Measurements from ENCODE around the gene MN1.

DNA sequence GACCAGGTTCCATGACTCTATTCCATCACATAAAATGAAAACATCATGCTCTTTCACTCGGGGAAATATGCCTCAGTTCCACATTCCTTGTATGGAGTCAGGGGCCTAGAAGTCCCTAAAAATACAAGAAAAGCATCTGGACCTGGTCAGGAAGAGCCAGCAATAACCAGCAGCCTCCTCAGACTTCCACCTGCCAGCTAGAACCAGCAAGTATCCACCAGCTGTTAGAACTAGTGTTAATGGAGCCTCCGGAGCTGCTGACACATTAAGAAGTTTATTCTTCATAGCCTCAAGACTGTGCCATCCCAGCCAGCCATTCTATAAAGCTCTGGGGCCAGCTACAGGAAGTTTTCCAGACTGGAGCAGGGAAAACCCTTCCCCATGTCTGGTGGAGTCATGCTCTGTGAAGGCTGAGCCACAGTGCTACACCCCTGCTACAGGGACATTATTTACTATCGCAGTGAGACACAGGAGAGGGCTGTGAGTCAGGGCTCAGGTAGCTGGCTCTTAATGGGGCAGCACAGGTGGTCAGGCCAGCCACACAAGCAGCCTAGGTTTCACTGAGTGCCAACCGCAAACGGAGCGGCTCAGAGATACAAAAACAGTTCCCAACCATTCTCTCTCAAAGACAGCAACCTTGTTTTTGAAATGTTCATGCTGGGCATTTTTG is 12.2 kb downstream of the HPS4 start:
- PRO-cap, result unidirectional peak, plus-strand start at position 540 of the sequence
- RRBS, result no CpG with 5 or more reads among the region's 6 CpGs

- PRO-cap, result no peak
- RRBS, result no CpG with 5 or more reads among the region's 6 CpGs
Observed at GRCh38 chr22:26492288-26493010, 8.8 kb downstream of the SRRD start.

- PRO-cap, result no peak
- RRBS, result no CpG with 5 or more reads among the region's 16 CpGs
Observed at GRCh38 chr22:26534871-26535861, 22.9 kb upstream of the TFIP11 start.

DNA sequence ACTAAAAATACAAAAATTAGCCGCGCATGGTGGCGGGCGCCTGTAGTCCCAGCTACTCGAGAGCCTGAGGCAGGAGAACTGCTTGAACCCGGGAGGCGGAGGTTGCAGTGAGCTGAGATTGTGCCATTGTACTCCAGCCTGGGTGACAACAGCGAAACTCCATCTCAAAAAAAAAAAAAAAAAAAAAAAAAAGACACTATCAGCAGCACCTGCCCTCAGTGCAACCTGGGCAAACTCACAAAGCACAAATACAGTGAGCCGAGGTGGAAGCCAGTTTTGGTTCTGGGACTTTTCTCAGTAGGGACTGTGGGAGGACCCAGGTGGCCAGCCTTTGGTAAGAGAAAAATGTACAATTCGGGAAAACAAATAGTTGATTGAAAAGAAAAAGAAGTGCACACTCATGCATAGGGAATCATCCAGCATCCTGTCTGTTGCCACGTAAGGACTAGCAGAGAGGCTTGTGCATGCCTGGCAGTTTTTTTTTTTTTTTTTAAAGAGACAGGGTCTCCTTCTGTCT is 37.0 kb downstream of the TPST2 start:
- PRO-cap, result no peak
- RRBS, result no CpG with 5 or more reads among the region's 11 CpGs

GRCh38 chr22:26559769-26560579 is 30.0 kb downstream of the TPST2 start:
- PRO-cap, result no peak
- RRBS, result 92% methylated on average over 2 of the region's 16 CpGs

GRCh38 chr22:26592637-26592978 is 2.7 kb upstream of the TPST2 start:
- PRO-cap, result no peak
- RRBS, result no CpG with 5 or more reads among the region's 3 CpGs

- PRO-cap, result no peak
- RRBS, result 70% methylated on average over 5 of the region's 10 CpGs
Observed at GRCh38 chr22:26610216-26610729, 7.6 kb downstream of the CRYBB1 start.

DNA sequence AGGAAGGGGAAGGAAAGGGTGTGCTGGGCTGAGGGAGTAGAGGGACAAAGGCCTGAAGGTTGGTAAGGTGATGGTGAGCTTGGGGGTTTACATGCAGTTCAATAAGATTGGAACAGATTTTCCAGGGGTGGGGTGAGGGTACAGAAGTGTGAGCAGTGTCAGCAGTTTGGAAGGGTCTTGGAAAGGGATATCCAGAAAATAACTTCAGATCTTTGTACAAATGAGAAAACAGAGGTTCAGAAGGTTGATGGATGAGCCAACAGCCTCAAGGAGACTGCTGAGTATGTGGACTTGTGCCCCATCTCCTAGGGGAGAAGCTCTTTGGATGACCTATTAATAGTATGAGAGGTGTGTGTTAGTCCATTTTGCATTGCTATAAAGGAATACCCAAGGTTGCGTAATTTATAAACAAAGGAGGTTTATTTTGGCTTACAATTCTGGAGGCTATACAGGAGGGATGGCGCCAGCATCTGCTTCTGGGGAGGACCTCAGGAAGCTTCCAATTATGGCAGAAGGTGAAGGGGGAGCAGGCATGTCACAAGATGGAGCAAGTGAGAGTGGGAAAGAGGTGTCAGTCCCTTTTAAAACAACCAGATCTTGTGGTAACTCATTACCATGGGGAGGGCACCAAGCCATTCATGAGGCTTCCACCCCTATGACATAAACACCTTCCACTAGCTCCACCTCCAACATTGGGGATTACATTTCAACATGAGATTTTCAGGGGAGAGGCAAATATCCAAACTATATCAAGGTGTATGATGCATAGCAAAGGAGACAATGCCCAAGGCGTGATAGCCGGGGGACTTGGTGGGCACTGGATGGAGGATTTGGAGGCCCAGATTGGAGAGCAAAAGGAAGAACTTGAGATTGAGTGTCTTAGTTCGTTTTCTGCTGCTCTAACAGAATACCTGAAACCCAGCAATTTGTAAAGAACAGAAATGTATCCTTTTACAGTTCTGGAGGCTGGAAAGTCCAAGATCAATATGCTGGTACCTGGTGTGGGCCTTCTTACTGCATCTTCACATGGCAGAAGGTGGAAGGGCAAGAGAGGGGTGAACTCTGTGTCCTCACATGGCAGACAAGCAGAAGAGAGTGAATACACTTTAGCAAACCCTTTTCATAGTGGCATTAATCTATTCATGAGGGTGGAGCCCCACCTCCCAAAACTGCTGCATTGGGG is 105.5 kb downstream of the CRYBA4 start:
- PRO-cap, result no peak
- RRBS, result no CpG with 5 or more reads among the region's 5 CpGs

GRCh38 chr22:27241647-27242209 is 559.8 kb downstream of the MN1 start:
- PRO-cap, result no peak
- RRBS, result no CpG with 5 or more reads among the region's 3 CpGs

GRCh38 chr22:27247555-27248141 is 553.9 kb downstream of the MN1 start:
- PRO-cap, result unidirectional peak, minus-strand start at chr22:27247710
- RRBS, result no CpG with 5 or more reads among the region's 12 CpGs

DNA sequence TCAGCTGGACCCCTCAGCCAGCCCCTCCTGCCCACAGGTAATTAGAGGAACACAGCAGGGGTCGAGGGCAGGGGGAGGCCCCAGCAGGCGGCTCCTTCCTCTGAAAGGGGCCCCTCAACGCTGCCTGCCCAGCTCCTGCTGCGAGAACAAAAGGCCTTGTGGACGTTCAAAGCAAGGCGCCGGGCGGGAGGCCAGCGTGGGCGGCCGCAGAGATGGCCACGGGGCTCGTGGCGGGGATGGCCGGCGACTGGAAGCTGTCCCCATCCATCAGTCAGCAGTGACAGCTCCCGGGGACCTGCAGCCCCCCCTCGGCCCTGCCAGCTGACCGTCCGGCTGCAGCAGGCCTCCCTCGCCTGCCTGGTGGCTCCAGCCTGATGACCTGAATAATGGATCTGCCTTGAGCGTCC is 159.4 kb downstream of the MN1 start:
- PRO-cap, result no peak
- RRBS, result 37% methylated on average over 13 of the region's 22 CpGs

- PRO-cap, result no peak
- RRBS, result no CpG with 5 or more reads among the region's 6 CpGs
Observed at GRCh38 chr22:27651404-27651888, 150.1 kb downstream of the MN1 start.

DNA sequence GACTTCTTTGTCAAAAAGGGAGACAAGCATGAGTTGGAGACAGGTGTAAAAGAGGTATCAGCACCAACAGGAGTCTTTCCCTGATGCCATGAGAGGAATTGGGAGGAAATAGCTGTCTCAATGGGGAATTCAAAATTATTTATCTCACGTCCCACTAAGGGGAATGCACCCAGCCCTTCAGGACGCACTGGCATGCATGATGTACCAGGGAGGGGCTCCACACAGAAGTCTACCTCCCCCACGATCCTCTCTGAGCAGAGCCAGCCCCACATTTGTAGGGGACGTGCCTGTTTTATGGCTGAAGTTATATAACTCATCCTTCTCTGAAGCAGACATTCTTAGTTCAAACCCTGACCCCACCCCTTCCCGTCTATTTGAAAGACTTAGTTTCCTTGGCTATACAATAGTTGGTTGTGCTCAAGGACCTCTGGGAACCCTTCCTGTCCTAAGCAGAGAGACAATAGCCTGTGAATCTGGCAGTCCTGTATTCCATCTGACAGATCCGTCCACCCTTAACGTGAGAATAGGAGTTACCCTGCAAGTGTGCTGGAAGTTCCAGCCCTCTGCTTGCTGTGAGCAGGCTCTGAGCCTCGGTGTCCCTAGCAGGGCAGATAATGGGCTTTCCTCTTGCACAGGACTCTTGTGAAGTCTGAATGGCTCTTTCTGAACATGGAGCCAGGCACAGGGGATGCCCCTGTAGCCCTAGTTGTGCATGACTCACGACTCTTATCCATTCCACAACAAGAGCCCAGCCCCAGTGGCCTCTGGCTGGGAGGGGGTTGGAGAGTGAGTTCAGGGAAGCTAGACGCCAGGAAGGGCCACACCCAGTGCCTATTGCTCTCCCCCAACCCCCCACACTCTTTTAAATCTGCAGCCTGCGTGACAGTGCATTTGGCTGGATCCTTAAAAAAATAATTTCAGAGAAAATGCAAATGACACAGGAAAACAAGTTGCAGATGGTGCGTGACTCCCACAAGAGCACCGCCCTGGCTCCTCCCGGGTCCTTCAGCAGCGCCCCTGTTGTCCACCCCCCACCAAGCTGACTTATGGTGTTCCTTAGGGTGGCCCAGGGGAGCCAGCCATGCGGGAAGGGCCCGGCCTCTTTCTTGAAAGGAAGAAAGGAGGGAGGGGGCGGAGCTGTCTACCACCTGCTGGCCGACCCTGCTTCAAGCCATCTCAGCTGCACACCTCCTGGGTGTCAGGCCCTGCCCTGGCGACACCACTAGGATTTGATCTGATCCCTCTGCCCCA is 75.0 kb downstream of the MN1 start:
- PRO-cap, result no peak
- RRBS, result 5% methylated on average over 4 of the region's 20 CpGs

DNA sequence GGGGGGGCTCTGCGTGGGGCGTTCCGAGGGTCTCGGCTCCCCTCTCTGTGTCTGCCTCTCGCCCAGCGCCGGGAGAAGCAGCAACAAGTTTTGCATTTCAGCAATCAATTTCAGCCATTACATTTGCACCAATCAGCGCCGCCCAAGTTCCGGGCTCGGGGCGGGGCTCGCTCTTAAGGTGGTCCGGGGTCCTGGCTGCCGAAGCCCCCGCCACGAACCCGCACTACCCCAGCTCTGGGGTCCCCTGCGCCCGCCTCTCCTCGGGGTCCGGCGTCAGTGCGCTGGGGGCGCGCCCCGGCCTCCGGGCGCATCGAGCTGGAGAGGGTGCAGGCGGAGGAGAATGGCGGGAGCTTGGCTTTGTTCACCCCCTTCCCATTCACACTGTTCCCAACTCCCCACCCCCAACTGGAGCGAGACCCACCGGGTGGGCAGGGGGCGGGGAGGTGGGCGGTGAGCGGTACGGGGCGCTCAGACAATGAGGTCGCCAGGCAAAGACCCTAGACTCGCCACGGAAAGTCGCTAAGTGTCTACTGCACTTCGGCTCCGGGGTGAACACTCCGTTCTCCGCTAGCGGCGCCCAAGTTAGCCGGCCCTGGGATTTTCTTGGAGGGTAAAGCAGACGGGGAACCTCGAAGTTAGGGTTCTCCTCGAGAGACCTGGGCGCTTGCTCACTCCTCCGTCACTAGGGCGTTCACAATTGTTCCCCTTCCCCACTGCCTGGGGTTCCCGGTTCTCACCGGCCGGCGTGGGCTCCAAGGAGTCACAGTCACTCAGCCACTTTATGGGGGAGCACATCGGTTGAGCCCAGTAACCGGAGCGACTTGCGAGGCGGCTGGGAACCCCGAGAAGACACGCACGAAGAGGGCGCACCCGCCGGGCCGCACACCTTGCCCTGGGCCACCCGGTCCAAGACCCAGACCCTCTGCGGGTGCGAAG is at the start of gene MN1:
TSS of gene MN1 (minus strand) at position 85 of the 936 bp plus-strand sequence.
- PRO-cap, result bidirectional peak, plus-strand start at position 201 of the sequence, minus-strand start at position 85 of the sequence
- RRBS, result 3% methylated on average over 40 of the region's 75 CpGs

GRCh38 chr22:27853450-27853905 is 51.9 kb upstream of the MN1 start:
- PRO-cap, result no peak
- RRBS, result no CpG with 5 or more reads among the region's 7 CpGs

DNA sequence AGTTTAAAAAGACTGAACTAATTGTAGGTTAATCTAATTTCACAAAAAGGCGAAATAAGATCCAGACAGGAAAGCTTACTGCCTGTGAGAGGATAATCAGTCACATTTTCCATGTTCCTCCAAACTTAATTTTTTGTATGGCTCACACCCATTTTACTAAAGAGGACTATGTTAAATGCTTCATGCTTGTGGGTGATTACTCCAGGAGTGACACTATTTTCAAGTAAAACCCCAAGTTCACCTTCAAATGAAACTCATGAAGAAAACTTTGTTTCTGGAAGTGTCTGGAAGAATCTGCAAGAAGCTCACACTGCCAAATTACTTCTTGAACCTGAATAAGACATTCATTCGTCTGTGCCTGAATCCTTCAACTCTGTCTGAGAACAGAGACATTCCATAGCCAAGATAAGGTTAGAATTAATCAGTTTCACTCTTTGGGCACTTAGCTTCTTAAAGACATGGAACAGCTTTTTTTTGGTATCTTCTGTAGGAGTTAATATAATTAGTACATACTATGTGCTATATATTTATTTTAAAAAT is 51.6 kb downstream of the PITPNB start:
- PRO-cap, result no peak
- RRBS, result no CpG with 5 or more reads among the region's 2 CpGs

- PRO-cap, result bidirectional peak, plus-strand start at chr22:27919557, minus-strand start at chr22:27919254; bidirectional peak, plus-strand start at chr22:27920312, minus-strand start at chr22:27920191
- RRBS, result no CpG with 5 or more reads among the region's 50 CpGs
Observed at GRCh38 chr22:27919384-27920413, 643 bp upstream of the PITPNB start.

DNA sequence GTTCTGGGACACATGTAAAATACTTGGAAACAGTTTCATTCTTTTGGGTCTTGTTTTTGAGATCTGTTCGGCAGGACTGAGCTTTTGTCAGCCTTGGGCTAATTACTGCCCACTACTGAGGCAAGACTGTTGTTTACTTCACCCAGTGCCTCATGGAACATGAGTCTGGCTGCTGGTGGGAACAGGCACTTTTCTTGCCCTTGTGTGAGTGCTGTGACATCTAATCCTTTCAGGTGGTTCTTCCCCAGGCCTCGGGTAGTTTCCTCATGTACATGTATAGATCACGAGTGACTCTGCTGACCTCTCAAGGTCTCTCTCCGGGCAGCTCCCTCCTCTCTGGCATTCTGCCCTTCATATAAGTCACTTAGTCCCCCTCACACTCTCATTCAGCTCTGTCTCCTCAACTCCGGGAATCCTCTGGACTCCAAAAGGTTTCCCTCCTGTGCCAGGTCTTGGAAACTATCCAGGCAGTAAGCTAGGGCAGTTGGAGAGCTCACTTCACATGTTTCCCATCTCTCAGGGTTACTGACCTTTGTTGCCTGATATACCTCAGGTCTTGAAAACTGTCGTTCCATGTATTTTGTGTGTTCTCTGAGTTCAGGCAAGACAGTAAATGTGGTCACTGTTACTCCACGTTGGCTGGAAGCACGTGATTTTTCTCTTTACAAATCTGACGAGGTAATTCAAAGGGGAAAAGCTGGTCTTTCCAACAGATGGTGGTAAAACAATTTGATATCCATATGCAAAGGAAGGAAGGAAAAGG is 40.3 kb upstream of the PITPNB start:
- PRO-cap, result no peak
- RRBS, result 43% methylated on average over 2 of the region's 9 CpGs

DNA sequence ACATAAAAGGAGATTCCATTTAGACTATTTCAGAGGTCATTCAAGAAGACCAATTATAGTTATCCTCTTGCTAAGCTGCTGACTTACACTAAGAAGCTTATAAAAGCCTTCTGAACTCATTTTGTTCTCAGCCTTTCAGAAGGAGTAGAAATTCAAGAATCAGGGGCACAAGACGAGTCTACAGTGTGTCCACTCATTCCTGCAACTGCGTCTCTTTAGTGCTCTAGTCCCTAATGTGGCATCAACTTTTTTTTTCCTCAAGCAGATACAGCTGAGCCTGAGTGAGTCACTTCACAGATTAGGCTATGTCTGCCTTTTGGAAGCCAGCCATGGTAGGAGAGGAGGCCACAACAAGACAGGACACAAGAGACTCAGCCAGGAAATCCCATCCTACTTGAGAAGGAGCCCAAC is 156.1 kb upstream of the PITPNB start:
- PRO-cap, result no peak
- RRBS, result no CpG with 5 or more reads among the region's 2 CpGs

GRCh38 chr22:28112767-28113152 is 193.7 kb upstream of the PITPNB start:
- PRO-cap, result no peak
- RRBS, result no CpG with 5 or more reads among the region's 6 CpGs

Data from kidney (tissue), 2 donors.